SK-MEL-5 (cell line): ENCODE measurements around a stretch of chr2.

DNA sequence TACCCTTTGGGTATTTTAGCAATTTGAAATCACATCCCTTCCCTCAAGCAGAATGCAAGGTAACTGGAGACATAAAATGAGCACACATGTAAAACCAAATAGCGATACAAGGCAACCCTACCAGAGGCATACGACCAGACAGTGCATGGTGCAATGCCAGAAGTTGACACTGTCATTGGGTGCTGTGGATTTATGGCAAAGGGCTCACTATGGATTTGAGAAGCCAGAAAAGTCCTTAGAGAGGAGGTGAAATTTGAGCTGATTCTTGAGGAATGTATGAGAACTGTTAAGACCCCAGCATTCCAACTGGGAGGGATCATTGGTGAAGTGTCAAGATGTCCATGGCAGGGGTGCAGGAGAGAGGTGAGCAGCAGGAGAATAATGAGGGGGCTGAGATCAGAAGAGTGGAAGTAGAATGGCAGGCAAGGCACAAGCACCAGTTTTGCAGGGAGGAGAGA is 342.4 kb downstream of the PARD3B start:
RAMPAGE:
- cytosol, long total RNA = no peak
- long total RNA = no peak
- nucleus, long total RNA = no peak

DNA sequence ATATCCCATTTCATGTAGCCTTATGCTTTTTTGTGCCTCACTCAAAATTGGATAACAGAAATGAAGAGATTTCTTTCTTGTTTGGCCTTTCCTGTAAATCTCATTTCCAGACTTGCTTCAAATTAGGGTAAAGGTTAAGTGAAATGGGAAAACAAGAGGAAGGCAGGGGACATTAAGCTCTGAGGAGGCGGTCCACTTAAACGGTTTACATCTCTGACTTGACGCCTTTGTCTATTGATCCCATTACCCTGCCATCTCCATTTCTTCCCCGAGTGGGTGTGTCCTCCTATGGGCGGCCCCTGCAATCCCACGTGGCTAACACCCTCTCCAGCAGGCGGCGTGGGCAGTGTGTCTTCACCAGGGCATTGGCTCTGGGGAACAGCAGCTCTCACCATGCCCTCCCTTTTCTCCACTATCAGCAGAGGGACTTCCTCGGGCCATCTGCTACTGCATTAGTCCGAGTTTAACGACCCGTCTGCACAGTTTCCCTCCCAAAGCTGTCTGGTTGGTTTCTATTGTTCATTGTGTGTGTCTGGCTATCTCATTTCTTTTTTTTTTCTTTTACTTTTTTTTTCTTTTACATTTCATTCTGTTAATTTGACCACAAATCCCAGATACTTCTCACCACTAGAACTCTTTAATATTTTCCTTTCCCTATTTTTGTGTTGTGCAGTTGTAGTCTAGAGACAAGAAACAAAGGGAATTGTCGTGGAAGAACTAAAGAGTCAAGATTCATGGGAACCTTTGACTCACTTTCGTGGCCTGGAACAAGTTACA is 511.9 kb upstream of the NRP2 start:
RAMPAGE:
- cytosol, long total RNA = no peak
- long total RNA = no peak
- nucleus, long total RNA = no peak

GRCh38 chr2:205273239-205273844 is 409.0 kb upstream of the NRP2 start:
RAMPAGE:
- cytosol, long total RNA = no peak
- long total RNA = no peak
- nucleus, long total RNA = no peak

RAMPAGE:
- cytosol, long total RNA = no peak
- long total RNA = no peak
- nucleus, long total RNA = no peak
Observed at GRCh38 chr2:205681421-205682110, 735 bp upstream of the NRP2 start.

DNA sequence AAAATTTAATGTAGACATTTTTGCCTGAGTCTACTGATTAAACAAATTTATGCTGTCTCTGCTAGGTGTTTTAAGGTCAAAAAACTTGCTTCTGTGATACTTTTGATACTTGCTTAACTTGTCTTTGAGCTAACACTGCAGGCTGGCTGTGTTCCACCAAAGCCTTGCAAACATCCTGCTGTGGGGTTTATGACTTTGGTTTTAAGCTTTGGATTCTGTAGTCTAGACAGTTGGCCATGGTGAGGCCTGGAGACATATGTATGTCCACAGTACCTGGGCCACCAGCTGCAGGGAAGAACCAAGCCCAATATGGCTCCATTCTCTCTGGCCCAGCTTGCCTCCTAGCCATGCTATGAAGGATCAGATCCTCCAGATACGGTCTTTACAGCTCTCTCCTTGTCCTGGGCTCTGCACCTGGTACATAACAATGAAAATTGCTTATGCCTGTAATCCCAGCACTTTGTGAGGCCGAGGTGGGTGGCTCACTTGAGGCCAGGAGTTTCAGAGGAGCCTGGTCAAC is 113.8 kb downstream of the INO80D start:
RAMPAGE:
- cytosol, long total RNA = no peak
- long total RNA = no peak
- nucleus, long total RNA = no peak

RAMPAGE:
- cytosol, long total RNA = no peak
- long total RNA = no peak
- nucleus, long total RNA = no peak
Observed at GRCh38 chr2:206022796-206023037, 63.3 kb downstream of the INO80D start.

RAMPAGE:
- cytosol, long total RNA = no peak
- long total RNA = no peak
- nucleus, long total RNA = no peak
Observed at GRCh38 chr2:206084775-206085706, 933 bp downstream of the INO80D start.

GRCh38 chr2:206158203-206158700 is 992 bp downstream of the NDUFS1 start:
RAMPAGE:
- cytosol, long total RNA = no peak
- long total RNA = no peak
- nucleus, long total RNA = no peak

GRCh38 chr2:206699964-206700524 is 18.2 kb downstream of the DYTN start:
RAMPAGE:
- cytosol, long total RNA = no peak
- long total RNA = no peak
- nucleus, long total RNA = no peak

RAMPAGE:
- cytosol, long total RNA = no peak
- long total RNA = no peak
- nucleus, long total RNA = no peak
Observed at GRCh38 chr2:207164499-207165353, 1.0 kb downstream of the KLF7 start.

DNA sequence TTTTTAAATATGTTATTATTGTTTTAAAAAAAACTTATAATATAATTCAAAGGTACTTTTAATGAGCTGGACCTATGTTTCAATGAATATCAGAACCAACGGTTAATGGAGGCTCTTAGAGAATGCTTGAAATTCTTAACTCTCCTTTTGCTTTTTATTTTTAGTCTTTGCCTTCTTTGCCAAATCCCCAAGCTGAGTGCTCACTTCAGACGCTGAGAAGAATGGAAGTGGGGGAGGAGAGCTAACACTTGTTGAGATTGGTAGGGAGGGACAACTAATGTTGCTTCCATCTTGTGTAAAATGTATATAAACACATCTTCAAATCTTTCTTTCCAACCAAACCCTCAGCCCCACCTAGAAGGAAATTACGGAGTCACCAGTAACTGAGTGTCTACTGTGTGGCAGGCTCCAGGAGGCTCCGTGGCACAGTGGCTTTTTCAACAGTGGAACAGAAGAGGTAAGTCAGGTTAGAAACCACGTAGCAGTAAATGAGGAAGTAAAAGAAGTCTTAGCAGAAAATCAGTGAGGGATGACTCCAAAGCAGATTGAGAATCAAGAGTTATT is 45.2 kb upstream of the CREB1 start:
RAMPAGE:
- cytosol, long total RNA = no peak
- long total RNA = no peak
- nucleus, long total RNA = no peak

RAMPAGE:
- cytosol, long total RNA = no peak
- long total RNA = no peak
- nucleus, long total RNA = no peak
Observed at GRCh38 chr2:207524699-207525045, 5.1 kb upstream of the CREB1 start.

DNA sequence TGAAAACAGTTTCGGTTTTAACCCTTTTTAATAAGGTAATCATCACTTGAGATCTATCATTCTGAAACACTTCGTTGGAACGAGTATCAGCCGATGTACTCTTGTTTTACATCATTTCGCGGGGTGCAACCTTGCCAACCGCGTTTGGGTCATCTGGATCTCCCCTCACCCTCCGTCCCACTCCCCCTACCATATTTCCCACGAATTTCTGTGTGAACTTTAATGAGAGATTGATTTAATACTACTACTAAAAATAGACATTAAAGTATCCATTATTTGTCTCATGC is 1.3 kb downstream of the CREB1 start:
RAMPAGE:
- cytosol, long total RNA = no peak
- long total RNA = no peak
- nucleus, long total RNA = no peak

DNA sequence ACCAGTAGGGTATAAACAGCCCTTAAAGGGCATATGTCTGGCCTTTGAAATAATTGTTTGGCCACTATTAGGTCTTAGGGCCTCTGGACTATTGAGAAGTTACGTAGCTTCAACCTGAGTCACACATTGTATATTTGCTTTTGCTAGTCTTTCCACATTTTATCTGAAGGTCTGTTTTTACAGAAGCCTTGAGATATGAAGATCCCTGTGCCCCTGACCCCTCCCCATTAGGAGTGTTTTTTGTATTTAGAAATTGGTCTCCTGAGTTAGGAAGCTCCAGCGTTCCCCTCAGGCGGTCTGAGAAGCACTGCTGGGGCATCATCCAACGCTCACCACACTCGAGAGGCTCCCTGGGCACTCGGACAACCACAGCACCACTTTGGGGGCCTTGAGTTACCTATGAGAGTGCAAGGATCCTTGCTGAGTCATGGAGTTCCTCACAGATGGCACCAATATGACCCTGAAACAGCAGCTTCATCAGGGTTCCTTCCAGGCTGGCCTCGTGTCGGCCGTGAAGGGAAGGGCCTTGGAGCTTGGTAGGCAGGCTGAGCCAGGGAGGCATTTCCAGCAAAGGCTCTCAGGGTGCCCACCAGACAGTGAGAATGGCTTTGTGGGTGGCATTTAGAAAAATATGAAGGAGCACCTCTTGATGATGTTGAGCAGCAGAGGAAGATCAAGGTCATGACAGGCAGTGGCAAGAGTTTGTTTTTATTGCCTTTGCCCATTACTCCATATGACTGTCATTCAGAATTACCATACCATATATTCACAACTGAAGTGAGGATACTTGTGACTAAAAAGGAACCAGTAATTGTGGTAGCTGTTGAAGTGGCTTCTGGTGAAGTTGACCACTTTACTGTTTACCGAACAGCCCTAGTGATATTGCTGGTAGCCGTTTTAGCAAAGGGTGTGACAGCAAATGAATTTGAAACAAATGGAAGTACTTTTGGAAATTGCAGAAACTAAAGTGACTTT is 21.5 kb downstream of the FZD5 start:
RAMPAGE:
- cytosol, long total RNA = no peak
- long total RNA = no peak
- nucleus, long total RNA = no peak

DNA sequence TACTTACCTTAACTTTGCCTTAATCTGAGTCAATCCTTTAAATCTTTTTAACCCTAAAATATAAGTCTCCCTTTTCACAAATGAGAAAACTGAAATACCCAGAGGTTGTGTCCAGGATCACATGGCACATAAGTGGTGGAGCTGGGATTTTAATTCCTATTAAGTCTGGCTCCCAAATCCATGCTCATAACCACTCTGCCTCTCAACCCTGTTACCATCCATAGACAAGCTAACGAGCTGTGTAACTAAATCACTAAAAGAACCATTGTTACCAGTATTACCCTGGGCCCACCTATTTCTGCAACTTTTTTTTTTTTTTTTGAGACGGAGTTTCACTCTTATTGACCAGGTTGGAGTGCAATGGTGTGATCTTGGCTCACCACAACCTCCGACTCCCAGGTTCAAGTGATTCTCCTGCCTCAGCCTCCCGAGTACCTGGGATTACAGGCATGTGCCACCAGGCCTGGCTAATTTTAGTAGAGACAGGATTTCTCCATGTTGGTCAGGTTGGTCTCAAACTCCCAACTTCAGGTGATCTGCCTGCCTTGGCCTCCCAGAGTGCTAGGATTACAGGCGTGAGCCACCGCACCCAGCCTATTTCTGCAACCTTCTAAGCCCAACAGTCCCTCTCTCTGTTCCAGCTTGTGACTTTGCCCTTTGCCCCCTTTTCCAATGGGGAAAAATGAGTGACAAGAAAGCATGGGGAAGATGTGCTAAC is 8.6 kb downstream of the FZD5 start:
RAMPAGE:
- cytosol, long total RNA = no peak
- long total RNA = no peak
- nucleus, long total RNA = no peak

RAMPAGE:
- cytosol, long total RNA = no peak
- long total RNA = no peak
- nucleus, long total RNA = no peak
Observed at GRCh38 chr2:207765134-207766045, 4.3 kb downstream of the FZD5 start.

GRCh38 chr2:207766933-207768219 is 2.3 kb downstream of the FZD5 start:
RAMPAGE:
- cytosol, long total RNA = no peak
- long total RNA = no peak
- nucleus, long total RNA = no peak

GRCh38 chr2:207768999-207769442 is 685 bp downstream of the FZD5 start:
RAMPAGE:
- cytosol, long total RNA = no peak
- long total RNA = no peak
- nucleus, long total RNA = no peak

DNA sequence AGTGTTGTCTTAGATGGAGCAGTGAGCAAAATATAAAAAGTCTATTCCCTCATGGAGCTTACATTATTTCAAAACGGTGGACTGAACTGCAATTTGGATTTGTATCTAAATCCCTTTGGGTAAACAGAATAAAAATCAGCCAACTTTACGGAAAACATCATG is 76.0 kb upstream of the FZD5 start:
RAMPAGE:
- cytosol, long total RNA = no peak
- long total RNA = no peak
- nucleus, long total RNA = no peak

GRCh38 chr2:208253721-208254643 is 889 bp downstream of the IDH1 start:
RAMPAGE:
- cytosol, long total RNA = no peak
- long total RNA = no peak
- nucleus, long total RNA = start-site peak on the minus strand at chr2:208254215-208254268, 620 and 124 reads in 2 replicates